AG09309 (cell line): ENCODE data around the gene PALB2.

DNA sequence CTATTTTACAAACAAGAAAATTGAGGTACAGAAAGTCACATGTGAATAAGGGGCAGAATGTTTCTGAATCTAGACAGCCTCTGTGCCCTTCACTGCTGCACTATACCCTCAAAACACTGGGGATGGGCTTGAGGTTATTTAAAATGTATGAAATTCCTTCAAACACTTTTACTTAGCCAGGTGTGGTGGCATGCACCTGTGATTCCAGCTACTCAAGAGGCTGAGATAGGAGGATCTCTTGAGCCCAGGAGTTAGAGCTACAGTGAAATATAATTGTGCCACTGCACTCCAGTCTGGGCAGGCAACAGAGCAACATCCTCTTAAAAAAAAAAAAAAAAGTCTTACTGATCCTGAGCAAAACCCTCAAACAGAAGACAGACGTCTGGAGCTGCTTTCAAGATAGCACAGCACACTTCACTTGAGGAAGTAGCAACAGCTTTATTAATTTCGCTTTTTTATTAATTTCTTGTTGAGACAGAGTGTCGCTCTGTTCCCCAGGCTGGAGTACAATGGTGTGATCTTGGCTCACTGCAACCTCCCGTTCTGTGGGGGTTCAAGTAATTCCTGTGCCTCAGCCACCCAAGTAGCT lies 10.1 kb upstream of the GGA2 start:
- RRBS: no CpG with 5 or more reads among the region's 4 CpGs

DNA sequence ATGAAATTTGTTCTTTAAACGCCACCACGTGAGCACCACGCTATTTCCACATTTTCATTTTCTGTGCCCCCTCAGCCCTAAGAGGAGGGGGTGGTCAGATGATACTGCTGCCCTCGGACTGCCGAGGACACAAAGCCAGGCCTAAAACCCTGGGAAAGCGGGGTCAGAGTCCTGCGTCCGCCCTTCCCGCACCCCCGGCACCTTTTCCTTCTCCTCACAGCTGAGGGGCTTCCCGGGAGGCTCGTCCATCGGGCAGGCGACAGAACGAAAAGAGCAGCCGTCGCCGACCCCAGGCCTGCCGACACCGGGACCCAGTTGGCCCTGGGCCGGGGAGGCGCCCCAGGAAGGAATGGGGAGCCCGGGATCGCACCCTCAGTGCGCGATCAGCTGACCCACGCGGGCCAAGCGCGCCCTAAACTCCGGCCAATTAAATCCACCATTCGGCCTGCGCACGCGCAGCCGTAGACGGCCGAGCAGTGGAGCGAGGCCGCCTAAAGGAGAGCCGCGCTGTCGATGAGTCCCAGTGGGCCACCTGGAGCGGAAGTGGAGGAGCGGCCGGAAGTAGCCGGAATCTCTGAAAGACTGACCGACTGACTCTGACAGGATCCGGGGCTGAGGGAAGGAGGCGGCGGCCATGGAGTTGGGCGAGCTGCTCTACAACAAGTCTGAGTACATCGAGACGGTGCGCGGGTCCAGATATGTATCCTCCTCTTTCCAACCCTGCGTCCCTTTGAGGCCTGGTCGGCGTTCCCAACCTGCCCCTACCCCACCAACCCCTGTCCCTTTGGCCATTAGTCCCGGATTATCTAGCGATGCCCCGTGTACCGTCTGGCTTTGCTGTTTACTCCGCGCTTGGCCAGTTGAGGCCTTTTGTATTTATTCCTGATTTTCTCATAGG lies at the start of gene PALB2:
Gene PALB2, minus strand, starts transcription at position 402 of the 898 bp plus-strand sequence.
- RRBS: 2% methylated on average over 19 of the region's 65 CpGs

DNA sequence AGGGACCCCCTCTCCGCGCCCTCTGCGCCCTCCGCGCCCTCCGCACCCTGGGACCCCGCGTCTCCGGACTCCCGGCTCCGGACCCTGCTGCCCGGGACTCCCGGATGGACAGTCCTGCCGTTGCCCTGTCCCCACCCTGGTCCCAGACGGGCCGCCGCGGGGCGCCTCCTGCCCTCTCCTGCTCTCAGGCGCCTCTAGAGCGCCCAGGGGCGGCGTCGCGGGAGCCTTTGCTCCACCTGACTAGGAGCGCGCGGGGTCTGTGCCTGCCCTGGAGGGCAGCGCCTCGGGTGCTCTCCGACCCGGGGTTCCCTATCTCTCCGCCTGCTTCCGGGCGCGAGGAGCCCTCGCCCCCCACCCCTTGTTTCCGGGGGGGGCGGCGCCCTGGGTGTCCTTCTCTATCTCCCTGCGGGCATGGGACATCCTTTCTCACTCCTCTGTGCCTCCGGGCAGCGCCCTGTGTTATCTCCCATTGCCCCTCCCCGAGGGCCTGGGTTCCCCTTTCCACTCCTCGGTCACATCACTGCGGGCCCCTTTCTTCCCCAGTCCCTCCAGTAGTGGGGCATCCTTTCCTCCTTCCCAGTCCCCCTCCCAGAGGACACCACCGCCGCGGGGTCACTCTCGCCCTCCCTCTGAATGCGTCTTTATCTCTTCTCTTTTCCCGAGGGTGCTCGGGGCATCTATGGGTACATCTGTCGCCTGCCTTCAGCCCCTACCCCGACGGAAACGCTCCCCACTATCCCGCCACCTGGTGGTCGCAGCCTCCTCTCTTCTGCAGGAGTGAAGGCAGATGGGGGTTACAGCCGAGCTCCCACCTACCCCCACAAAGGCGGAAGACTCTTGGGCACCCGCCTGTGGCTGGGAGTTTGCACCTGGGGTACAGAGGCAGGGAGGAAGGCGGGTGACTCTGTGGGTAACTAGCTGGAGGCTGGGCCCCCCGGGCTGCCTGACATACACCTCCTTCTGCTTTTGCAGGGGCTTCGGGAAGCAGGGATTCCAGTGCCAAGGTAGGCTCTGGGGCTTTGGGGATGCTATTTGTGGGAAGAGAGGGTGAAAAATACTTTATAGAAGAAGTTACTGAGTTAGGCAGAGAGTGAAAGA lies 969 bp downstream of the PRKCB start:
- RRBS: 6% methylated on average over 7 of the region's 65 CpGs

GRCh38 chr16:24035193-24035838 lies 199.5 kb downstream of the PRKCB start:
- RRBS: no CpG with 5 or more reads among the region's 17 CpGs

DNA sequence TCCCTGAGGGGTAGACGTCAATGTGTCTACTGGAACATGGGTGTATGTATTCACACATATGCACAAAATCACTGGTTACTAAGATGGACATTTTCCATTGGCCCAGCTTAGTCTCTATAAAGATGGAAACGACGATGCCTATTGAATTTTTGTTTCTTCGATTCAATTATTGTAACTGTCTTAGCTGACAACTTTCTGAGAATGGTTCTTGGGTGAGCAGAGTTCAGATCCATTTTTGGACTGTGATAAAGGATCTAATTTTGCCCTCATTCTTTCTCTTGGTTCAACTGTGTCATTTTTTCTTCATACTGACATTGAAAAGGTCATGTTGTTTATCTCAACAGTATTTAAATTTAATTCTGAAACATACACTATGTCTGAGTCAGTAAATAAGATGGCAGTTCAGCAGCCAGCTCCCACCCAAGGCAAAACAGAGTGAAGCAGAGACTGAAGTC lies 64.8 kb upstream of the CACNG3 start:
- RRBS: no CpG with 5 or more reads among the region's 4 CpGs

DNA sequence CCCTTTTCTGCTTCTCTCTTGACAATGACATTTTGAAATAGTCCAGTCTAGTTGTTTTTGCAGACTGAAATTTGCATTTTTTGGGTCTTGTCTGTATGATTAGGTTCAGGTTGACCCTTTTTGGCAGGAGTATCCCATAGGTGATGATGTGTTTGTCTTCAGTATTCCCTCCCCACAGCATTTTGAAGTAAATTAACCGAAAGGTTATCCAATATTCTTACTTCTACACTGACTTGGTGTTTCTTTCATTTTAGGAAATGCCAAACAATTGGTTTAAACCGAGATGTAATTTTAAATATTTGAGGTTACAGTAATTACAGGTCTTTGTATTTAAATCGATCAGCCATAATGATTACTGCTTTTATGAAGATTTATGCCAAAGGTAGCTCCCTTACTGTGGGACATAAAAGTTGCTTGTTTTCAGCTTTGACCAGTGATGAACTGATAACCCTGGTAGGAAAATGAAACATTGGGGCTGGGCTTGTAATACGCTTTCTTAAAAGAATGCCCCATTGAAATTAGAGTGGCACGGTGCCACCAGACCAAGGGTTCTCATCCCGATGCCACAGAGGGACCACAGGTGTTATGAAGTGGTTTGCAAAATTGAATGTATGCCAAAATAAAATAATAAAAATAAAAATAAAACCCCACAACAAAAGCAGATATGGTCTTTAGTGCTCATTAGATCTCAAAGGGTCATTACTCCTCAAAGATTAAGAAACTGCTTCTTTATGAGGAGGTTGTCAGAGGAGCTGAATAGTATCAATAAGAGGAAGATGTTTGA lies 7.3 kb downstream of the TNRC6A start:
- RRBS: no CpG with 5 or more reads among the region's 6 CpGs

- RRBS: no CpG with 5 or more reads among the region's 9 CpGs
These were observed 40.5 kb downstream of the TNRC6A start for GRCh38 chr16:24769694-24770665.

- RRBS: no CpG with 5 or more reads among the region's 11 CpGs
These were observed 43.3 kb upstream of the SLC5A11 start for GRCh38 chr16:24802129-24803112.

- RRBS: no CpG with 5 or more reads among the region's 1 CpG
These were observed 44.7 kb downstream of the ARHGAP17 start for GRCh38 chr16:24970417-24970875.

- RRBS: no CpG with 5 or more reads among the region's 9 CpGs
These were observed 26.3 kb downstream of the ARHGAP17 start for GRCh38 chr16:24988504-24989563.

DNA sequence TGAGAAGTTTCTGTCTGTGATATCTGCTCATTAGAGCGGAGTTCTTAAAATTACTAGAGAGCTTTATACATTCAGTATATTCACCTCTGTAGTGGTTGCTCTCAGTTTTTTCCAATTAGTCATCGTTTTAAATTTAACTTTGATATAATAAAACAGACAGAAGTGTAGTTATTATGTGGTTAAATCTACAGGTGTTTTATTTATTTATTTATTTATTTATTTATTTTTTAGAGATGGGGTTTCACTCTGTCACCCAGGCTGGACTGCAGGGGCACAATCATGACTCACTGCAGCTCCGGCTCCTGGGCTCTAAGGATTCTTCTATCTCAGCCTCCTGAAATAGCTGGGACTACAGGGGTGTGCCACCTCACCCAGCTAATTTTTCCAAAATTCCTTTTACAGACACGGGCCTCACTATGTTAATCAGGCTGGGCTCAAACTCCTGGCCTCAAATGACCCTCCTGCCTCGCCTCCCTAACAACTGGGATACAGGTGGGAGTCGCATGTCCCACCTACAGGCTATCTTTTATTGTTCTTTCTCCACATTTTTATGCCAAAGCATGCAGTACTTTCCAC lies 15.9 kb downstream of the ARHGAP17 start:
- RRBS: no CpG with 5 or more reads among the region's 6 CpGs

DNA sequence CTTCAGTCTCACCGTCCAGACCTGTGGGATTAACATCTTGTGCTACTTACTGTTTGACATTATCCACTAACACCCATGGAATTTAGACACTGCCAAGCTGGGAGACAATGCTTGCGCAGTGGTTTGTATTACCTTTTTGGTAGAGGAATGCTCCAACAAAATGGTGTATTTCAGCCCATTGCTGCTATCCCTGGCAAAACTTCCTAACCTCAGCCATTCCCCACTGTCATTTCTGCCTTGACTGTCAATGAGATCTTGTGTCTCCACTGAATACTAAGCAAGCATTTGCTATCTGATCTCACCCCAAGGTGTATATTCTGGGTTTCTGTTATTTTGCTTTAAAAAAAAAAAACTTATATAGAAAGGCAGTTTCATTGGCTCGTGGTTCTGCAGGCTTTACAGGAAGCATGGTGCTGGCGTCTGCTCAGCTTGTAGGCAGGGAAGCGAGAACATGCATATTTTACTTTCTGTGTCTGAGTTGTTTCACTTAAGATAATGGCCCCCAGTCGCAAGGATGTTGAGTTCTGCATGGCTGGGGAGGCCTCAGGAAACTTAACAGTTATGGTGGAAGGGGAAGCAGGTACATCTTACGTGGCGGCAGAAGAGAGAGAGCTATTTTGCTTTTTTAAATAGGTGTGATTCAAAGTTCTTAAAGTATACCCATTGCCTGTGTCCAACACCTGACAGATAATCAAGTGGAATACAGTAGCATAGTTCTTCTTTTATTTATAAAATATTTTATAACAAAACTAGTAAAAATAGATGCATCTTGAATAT lies 15.2 kb upstream of the ARHGAP17 start:
- RRBS: no CpG with 5 or more reads among the region's 8 CpGs

DNA sequence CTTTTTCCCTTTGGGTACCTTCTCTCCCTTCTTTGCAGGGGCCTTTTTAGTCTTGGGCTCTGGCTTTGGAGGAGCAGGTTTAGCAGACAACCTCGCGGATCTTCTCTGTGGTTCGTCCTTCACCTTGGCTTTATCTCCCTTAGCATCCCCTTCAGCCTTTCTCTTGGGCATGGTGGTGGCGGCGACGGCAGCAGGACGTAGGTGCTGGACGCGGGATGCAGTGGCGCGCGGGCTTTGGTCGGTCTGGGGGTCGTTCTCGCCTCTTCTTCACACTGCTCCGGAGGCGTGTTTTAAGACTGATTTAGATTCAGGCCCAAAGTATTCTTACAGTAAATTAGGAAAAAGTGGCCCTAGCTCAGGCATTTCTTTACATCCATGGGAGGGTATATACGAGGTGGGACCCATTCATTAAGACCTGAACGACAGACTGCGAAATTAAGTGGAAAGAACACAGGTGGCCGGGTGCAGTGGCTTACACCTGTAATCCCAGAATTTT lies 340.9 kb downstream of the HS3ST4 start:
- RRBS: no CpG with 5 or more reads among the region's 21 CpGs

GRCh38 chr16:27196027-27196350 lies 7.3 kb upstream of the KDM8 start:
- RRBS: no CpG with 5 or more reads among the region's 2 CpGs

DNA sequence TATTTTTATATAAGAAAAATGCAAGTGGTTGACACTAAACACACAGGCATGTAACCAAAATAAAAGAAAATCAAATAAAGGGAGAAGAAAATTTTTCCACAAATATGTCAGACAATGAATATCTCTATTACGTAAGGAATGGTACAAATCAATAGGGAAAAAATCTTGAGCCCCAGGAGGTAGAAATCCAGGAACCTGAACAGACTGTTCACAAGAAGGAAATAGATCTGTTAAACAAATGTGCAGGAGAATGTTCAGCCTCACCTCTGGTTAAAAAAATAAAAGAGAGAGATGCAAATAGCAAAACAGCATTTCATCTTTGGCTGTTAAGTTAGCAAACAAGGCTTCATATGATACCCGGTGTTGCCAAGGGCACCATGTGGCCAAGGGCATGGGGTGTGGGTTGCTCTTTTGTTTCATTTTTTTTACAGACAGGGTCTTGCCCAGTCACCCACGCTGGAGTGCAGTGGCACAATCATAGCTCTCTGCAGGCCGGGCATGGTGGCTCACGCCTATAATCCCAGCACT lies 8.7 kb downstream of the KDM8 start:
- RRBS: no CpG with 5 or more reads among the region's 5 CpGs

GRCh38 chr16:27219246-27219782 lies 16.0 kb downstream of the KDM8 start:
- RRBS: no CpG with 5 or more reads among the region's 13 CpGs

- RRBS: no CpG with 5 or more reads among the region's 11 CpGs
These were observed 18.1 kb downstream of the KDM8 start for GRCh38 chr16:27221264-27221888.

DNA sequence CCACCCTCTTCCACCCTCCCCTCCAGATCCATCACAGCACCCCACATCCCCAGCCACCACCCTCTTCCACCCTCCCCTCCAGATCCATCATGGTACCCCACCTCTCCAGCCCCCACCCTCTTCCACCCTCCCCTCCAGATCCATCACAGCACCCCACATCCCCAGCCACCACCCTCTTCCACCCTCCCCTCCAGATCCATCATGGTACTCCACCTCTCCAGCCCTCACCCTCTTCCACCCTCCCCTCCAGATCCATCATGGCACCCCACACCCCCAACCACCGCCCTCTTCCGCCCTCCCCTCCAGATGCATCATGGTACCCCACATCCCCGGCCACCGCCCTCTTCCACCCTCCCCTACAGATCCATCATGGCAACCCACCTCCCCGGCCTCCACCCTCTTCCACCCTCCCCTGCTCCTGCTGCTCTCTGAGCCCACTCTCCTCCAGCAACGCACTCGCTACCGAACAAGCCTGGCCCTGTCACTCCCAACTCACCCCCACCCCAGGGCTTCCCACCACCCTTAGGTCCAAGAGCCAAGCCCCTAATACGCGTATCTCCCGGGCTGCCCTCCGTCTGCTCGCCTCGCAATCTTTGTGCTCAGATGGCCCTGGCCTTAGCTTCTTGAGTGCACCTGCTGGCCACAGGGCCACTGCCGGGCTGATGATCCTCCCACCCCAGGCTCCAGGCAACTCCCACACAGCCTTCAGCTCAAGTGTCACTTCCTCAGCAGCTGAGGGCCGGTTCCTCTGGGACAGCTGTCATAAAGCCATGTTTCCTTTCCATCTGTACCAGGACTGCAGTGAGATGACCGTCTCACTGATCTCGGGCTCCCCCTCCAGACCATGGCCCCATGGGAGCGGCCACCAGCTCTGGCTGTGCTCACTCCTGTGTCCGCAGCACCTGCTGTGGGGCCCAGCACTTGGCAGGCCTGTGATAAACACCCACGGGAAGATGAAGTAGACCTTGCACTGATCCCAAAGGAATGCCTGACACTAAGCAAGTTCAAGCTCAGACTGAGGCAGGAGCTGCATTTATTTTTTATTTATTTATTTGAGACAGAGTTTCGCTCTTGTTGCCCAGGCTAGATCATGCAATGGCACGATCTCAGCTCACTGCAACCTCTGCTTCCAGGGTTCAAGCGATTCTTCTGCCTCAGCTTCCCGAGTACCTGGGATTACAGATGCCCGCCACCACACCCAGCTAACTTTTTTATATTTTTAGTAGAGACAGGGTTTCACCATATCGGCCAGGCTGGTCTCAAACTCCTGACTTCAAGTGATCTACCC lies 25.7 kb downstream of the KDM8 start:
- RRBS: 98% methylated on average over 5 of the region's 27 CpGs

- RRBS: no CpG with 5 or more reads among the region's 7 CpGs
These were observed 27.5 kb downstream of the NSMCE1 start for GRCh38 chr16:27240871-27241650.

- RRBS: no CpG with 5 or more reads among the region's 7 CpGs
These were observed 23.4 kb downstream of the NSMCE1 start for GRCh38 chr16:27245121-27245664.